Camera-type eye (tissue), 1 donor: ENCODE measurements around a stretch of chr13.

GRCh38 chr13:89163017-89163510 is 1491.9 kb downstream of the SLITRK5 start:
- RAMPAGE, long total RNA: no peak

- RAMPAGE, long total RNA: no peak
These were observed 39.6 kb downstream of the GPR180 start for GRCh38 chr13:94641339-94641606.

- RAMPAGE, long total RNA: no peak
These were observed 1.2 kb downstream of the SOX21 start for GRCh38 chr13:94710856-94711839.

DNA sequence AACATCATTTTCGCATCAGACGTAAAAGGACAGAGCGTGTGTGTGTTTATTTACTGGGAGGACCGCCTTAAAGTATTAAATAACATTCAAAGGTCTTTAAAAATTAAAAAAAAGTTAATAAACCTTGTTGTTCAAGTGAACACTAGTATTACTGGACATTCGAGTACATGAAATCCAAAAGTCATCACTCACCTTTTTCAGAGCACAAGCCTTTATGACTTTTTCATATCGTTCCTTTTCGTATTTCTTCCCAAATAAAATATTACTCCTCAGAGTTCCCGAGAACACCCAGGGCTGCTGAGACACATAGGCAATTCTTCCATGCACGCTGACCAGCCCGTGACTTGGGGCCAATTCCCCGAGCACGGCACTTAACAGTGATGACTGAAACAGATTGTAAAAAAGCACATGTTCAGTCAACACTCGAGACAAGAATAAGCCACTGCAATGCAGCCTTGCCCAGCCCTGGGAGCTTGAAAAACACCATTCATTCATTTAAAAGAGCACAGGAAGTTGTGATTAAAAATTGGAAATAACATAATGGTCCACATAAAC is 114.7 kb downstream of the ABCC4 start:
- RAMPAGE, long total RNA: no peak

- RAMPAGE, long total RNA: no peak
These were observed 74.3 kb downstream of the ABCC4 start for GRCh38 chr13:95227010-95227209.

- RAMPAGE, long total RNA: no peak
These were observed 530 bp downstream of the ABCC4 start for GRCh38 chr13:95300722-95301120.

DNA sequence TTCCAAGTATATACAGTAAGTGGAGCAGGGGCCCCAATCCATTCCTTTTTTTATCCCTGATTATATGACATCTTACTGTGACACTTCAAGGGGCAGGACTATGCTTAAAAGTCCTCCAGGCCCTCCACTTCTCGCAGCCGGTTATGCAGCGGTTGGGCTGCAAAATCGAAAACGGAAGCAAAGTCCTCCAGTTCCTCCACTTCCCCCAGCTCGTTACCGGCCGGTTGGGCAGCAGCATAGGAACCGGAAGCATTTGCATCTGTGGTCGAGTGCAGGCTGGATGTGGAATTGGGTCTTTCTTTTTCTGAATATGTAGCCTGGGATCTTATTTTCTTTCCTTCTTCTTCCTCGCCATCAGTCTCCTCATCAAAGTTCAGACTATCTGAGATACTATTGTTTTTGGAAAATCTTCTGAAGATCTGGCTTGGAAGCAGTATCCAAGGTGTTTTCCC is 46.1 kb downstream of the OXGR1 start:
- RAMPAGE, long total RNA: no peak

DNA sequence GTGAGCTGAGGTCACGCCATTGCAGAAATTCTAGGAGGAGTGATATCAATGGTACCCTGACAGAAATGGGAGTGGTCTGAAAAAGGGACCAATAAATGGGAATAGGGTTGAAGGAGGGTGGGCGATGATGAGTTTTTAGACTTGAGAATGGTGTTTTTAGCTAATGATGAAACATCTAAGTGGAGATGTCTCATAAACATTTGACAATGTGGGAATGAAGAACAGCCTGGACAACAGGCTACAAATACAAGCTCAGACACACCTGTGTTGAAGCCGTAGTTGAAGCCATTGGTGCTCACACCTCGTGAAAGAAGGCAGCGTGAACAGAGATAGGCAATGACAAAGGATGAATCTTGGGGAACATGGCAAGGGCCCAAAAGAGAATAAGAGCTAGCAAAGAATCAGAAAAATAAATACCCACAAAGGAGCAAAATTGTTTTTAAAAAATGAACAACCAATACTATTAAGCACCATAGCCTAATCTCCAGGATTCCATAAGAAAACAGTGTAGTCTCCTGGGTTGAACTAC is 8.2 kb downstream of the MBNL2 start:
- RAMPAGE, long total RNA: no peak

- RAMPAGE, long total RNA: no peak
These were observed 34.3 kb downstream of the MBNL2 start for GRCh38 chr13:97256325-97256958.

- RAMPAGE, long total RNA: no peak
These were observed 105.2 kb downstream of the MBNL2 start for GRCh38 chr13:97327316-97327837.

GRCh38 chr13:97432653-97433067 is 1.3 kb upstream of the RAP2A start:
- RAMPAGE, long total RNA: no peak

GRCh38 chr13:97464614-97465529 is 30.9 kb downstream of the RAP2A start:
- RAMPAGE, long total RNA: no peak

- RAMPAGE, long total RNA: no peak
These were observed 21.2 kb downstream of the IPO5 start for GRCh38 chr13:97974574-97975094.

GRCh38 chr13:98026317-98027095 is 73.0 kb downstream of the IPO5 start:
- RAMPAGE, long total RNA: no peak

GRCh38 chr13:98252771-98253175 is 75.7 kb upstream of the RNF113B start:
- RAMPAGE, long total RNA: no peak

- RAMPAGE, long total RNA: no peak
These were observed 78.7 kb upstream of the RNF113B start for GRCh38 chr13:98255493-98256362.

- RAMPAGE, long total RNA: no peak
These were observed 136.3 kb upstream of the RNF113B start for GRCh38 chr13:98313140-98314061.

DNA sequence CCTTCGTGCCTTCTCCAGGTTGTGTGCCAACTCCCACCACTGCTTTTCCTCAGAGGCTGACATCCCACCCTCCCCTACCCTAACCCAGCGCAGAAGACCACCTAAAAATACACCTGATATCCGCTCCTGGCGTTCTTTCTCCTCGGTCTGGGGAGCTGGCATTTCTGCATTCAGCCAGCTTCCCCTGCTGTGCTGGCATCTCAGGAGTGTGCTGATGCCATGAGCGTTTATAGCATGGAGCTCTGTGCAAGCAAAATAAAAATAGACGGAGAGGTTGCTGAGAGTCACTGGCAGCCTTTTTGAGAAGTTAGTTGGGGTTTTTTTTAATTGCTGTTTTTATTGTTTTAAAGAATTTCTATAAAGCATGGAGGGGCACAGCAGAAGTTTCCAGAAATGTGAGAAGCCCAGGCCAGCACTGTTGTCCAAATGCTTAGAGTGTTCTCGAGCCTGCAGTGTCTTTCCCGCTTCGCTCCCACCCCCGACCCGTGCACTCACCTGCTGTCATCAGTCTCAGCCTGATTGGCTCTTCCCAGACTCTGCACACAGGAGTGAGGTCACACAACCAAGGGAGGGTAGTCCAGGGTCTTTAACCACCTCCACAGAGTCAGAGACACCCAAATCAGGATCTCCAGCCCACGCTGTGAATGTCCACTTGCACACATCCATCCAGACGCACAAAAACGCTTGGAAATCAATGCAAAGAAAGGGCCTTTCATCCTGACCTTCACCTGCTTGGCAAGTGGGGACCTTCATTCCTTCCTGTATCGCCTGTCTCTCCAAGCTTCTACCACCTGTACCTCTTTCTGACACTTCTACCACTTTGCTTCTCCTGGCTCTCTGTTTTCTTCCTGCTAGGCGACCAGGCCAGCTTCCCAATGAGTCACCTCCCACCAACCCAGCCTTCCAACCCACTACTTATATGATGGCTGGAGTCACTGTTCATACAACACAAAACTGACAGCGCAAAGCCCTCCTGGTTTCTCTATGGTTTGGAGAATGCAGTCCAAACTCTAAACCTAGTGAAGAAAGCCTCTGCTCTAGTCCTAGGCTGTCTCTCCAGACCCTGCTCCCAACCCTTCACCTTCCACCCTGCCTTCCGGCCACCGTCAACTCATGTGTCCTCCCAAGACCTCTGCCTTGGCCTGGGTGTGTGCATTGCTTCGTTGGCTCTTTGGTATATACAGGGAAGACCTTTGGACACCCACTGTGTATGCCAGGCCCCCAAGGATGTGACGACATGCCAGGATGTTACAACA is 148.9 kb downstream of the STK24 start:
- RAMPAGE, long total RNA: no peak

- RAMPAGE, long total RNA: no peak
These were observed 109.3 kb downstream of the STK24 start for GRCh38 chr13:98467460-98468144.

GRCh38 chr13:98524468-98525410 is 52.2 kb downstream of the STK24 start:
- RAMPAGE, long total RNA: no peak